OVCAR3 (cell line): Measurements from ENCODE around the gene RASAL2.

- RRBS, result no CpG with 5 or more reads among the region's 7 CpGs
These were observed 74.9 kb downstream of the COP1 start for GRCh38 chr1:176131911-176132765.

DNA sequence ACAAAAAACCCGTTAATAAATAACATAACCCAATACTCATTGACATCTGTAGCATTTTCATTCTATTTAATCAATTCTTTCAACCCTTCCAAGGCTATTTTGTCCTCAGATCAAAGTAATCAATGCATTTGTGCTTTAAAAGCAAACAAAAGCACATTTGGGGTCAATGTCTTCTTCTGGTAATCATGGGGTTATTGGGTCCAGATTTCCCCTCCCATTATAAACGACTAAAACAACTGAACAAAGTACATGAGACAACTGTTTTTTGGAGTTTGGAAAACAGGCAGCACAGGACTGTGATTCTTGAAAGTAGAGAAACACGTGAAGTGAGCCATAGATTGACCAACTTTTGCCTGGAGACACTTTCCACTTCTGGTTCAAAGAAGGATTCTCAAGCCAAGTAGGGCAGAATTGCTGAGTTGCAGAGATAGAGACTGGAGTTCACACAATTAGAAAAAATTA is 42.2 kb downstream of the PAPPA2 start:
- RRBS, result no CpG with 5 or more reads among the region's 3 CpGs

DNA sequence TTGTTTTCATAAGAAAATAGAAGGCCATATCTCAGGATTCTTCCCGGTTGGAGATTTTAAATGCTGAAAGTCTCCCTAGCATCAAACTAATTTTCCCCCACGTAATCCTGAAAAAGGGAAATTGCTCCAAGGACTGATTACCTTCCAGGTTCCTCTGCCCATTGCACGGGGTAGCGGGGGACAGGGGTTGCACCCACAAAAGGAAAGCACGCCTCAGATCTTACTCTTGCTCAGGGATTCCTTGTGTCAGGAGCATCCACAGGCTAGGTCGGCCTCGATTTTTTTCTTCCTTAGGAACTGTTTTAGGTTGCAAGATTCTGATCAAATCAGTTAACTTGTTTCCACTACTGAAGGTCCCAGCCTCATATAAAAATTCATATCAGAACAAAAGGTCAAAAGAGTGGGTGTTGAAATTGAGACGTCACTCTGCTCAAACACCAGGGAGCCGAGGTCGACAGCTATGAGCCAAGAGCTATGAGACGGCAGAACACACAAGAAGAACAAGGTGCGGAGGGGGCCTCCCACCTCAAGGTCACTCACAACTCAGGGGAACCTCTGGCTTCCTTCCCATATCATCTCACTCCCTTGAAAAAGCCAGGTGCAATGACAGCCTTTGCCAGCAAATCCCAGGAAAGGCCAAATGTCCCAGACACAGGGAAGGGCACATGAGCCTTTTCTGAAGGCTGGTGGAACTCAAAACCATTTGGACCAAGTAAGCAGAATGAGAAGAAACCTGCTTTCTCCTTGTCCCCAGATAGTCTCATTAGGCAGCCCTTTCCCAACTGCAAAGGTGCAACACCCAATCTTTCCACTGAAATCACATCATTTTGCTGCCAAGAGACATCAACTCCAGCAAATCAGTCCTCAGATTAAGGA is 799 bp downstream of the SEC16B start:
- RRBS, result no CpG with 5 or more reads among the region's 12 CpGs

- RRBS, result no CpG with 5 or more reads among the region's 2 CpGs
These were observed 60.9 kb upstream of the RASAL2 start for GRCh38 chr1:178032963-178033467.

DNA sequence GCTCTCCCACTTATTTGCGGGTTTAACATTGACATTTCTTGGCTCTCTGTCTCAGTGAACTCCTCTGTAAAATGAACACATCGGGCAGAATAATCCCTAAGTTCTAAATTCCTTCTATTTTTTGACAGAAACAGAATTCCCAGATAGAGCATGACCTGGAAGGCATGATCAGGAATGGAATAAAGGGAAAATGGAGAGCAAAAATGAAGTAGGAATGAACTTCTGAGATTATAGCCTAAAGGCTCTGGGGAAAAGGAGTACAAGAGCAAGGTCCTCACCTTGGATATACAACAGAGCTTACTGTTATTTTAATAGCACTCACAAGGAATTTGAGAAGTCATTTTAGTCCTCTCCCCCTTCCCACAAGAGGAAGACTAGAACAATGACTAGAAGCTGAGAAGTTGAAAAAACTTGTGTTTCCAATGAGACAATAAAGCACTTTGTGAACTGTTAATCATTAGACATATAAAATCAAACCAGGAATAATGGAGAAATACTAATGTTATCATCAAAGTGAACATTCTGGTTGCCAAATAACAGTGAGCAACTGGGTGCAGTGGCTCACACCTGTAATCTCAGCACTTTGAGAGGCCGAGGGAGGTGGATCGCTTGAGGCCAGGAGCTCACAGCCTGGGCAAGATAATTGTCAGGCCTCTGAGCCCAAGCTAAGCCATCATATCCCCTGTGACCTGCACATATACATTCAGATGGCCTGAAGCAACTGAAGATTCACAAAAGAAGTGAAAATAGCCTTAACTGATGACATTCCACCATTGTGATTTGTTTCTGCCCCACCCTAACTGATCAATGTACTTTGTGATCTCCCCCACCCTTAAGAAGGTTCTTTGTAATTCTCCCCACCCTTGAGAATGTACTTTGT is 54.1 kb upstream of the RASAL2 start:
- RRBS, result no CpG with 5 or more reads among the region's 4 CpGs

DNA sequence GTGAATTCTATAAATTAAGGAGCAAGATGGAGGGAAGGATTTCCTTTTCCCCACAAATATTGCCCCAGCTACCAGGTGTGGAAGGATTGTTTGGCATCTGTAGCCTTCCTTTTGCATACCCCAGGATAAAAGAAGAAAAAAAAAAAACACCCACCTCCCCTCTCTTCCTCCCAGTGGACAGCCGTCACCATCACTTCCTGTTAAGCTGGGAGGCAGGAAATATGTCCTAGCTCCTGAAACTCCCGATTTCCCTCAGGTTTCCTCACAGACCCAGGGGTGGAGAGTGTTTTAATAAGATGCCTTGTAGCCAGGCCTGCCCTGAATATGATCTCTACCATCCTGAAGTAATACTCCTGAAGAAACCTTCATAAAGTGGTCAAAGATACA is 41.4 kb upstream of the RASAL2 start:
- RRBS, result no CpG with 5 or more reads among the region's 2 CpGs

- RRBS, result no CpG with 5 or more reads among the region's 10 CpGs
These were observed 836 bp upstream of the RASAL2 start for GRCh38 chr1:178093034-178093501.

DNA sequence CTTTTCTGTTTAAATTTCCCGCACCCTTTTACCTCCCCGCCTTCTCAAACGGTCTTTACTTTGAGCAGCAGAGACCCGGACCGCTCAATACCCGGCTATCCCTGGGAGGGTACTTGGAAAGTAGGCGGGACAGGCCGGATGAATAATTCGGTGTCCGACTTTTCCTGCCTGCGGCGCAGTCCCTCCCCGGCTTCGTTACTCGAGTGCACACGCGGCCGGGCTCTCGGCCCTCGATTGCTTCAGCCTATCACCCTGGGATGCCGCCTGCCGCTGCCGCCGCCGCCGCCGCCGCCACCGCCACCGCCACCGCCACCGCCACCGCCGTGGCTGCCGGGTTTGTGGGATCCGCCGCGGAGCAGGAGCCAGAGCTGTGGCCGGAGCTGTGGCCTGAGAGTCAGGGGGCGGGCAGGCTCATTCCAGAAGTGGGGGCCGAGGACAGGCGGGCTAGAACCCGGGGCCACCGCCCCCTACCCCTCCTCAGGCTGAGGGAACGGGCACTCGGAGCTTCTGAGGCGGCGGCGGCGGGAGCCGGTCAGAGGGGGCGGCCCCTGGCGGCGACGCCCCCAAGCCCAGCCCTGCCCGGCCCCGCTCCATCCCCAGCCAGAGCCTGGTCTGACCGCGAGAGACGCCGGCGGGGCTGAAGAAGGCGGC is at the start of gene RASAL2:
TSS of gene RASAL2 (plus strand) at position 603 of the 651 bp plus-strand sequence.
- RRBS, result 4% methylated on average over 37 of the region's 63 CpGs

- RRBS, result no CpG with 5 or more reads among the region's 1 CpG
These were observed 21.4 kb downstream of the RASAL2 start for GRCh38 chr1:178115080-178115882.

GRCh38 chr1:178151729-178152237 is 57.9 kb downstream of the RASAL2 start:
- RRBS, result no CpG with 5 or more reads among the region's 1 CpG

- RRBS, result no CpG with 5 or more reads among the region's 5 CpGs
These were observed 124.9 kb downstream of the CLEC20A start for GRCh38 chr1:178371758-178372370.

GRCh38 chr1:178474532-178475092 is 22.2 kb downstream of the CLEC20A start:
- RRBS, result no CpG with 5 or more reads among the region's 3 CpGs

DNA sequence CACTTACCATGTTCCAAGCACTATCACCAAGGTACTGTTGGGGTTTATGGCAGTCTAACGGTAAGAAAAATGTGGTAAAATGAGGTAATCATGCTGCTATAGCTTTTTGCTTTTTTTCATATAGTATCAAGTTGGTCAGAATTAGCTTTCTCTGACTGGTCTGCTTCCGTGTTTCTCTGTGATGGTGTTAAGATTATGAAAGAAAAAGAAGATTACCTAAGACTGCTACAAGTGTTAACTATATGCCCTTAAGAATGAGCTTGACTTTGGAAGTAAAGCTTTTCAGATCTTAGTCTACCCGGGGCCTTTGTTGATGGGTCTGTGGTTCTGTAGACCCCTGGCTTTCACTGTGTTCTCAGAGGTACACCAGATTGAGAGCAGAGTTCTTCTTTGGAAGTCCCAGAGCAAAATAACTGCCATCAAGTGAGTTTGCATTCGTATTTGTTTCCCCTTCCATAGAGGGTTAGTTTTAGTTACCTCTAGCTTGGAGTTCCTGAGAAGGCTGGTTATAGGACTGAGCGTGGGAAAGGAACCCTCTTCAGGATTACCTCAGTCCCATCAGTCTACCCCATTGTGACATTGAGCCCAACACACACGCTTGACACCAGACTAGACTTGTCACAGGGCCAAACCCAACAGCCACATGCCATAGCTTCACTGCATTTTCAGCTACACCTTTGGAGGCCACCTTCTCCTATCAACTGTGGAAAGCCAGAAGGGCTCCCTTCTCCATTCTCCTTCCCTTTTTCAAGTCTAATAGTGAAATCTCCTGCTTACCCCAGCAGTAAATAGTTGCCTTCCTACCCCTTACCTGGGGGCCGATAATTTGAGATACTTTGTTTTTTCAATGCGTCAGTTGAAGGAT is 20.1 kb downstream of the CLEC20A start:
- RRBS, result no CpG with 5 or more reads among the region's 8 CpGs

DNA sequence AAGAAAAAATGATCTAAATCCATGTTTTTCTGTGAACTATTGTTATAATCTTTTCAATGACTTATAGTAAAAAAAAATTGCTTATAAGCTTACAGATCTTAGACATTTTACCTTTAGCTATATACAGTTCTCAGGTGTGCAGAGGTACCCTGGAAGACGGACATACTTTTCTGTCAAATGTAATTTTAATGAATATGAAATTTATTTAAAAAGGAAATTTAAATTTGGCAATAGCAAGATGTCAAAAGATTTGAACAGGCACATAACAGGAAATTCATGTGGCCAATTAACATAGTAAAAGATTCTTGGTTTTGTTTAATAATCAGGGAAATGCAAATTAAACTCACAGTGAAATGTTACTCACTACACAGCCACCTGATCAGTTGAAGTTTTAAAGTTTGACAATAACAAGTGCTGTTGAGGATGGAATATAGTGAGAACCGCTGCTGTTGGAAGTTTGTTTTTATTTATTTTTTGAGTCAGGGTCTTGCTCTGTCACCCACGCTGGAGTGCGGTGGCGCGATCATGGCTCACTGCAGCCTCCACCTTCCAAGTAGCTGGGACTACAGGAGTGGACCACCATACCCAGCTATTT is 63.9 kb downstream of the TEX35 start:
- RRBS, result no CpG with 5 or more reads among the region's 6 CpGs

DNA sequence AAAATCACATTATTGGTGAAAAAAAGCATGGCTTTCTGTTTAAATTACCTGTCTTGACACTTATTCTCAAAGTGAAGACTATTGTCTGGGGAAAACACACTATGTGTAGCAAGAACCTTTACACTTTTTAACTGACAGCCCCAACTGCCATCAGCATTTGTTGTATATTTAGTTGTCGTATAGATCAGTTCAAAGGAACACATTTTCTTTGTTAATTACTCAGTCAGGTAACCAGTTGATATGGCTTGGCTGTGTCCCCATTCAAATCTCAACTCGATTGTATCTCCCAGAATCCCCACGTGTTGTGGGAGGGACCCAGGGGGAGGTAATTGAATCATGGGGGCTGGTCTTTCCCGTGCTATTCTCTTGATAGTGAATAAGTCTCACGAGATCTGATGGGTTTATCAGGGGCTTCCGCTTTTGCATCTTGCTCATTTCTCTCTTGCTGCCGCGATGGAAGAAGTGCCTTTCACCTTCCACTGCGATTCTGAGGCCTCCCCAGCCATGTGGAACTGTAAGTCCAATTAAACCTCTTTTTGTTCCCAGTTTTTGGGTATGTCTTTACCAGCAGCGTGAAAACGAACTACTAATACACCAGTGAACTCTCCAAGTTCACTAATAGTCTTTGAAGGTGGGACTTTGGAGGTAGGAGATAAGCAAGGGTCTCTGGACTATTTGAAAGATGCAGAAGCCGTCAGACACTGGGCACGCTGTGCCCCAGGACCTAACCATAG is 58.2 kb upstream of the RALGPS2 start:
- RRBS, result no CpG with 5 or more reads among the region's 13 CpGs

- RRBS, result 7% methylated on average over 8 of the region's 62 CpGs
These were observed 977 bp downstream of the RALGPS2 start for GRCh38 chr1:178725706-178726735.

GRCh38 chr1:178917916-178918380 is 47.1 kb upstream of the ANGPTL1 start:
- RRBS, result no CpG with 5 or more reads among the region's 2 CpGs

DNA sequence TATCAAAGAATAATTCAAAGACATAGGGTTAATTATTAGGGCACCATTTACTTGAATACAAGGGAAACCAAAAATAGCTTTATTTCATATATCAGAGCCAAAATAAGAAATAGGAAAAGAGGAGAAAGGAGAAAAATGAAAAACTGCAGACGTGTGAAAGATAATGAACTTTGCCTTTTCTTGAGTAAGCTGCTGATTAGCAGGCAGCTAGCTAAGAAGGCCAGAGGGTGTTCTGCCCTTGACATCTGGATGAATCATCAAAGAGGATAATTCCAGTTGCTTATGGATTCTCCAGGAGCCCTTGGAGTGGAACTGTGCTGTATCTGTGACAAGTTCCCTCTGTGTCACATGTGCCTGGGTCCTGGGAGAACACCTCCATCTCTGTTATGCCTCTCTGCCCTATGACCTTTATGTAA is 7.9 kb upstream of the FAM20B start:
- RRBS, result no CpG with 5 or more reads among the region's 1 CpG

DNA sequence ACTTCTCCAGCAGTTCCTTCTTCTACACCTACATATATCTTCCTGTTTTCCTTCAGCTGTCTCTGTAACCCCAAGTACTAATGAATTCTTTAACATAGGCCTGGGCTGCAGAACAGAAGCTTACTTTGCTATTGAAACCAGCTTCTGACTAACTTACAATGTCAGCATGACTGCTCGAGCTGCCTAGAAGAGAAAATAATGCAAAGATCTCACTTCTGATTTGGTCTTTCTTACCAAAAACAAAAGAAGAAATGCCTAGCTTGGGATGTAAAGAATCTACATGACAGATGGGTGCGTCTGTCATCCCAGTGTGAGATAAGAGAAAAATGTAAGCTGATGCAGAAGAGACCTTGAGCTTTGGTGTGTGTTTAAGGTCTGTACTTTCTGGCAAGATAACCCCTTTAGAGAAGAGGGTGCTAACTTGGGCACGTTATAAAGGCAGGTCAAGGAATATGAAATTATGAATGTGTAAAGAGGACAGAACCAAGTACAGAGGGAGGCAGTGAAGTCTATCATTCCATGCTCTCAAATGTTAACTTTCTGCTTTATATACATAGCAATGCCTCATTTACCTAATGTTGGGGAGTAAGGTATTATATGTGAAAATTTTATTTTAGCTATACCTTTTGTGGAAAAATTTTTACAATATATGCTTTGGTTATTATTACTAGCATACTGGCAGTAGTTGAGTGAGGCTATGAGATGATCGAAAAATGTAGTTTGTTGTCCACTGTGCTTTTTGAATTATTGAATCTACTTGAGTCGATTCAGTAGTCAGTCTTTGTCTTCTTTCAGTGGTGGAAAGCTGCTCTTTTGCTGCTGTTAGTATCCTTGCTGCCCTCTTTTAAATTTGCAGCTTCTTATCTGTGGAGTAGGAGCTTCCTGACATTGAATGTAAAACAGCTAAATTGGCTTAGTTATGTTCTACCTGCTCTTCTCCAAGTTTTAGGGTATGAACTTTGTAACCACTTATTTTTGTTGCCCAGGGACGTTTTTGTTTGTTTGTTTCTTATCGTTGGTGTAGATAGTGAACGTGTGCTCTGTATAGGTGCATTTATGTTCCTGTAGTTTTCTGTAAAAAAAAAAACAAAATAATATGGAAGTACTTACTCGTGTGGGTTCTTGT is 3.9 kb downstream of the FAM20B start:
- RRBS, result no CpG with 5 or more reads among the region's 9 CpGs

DNA sequence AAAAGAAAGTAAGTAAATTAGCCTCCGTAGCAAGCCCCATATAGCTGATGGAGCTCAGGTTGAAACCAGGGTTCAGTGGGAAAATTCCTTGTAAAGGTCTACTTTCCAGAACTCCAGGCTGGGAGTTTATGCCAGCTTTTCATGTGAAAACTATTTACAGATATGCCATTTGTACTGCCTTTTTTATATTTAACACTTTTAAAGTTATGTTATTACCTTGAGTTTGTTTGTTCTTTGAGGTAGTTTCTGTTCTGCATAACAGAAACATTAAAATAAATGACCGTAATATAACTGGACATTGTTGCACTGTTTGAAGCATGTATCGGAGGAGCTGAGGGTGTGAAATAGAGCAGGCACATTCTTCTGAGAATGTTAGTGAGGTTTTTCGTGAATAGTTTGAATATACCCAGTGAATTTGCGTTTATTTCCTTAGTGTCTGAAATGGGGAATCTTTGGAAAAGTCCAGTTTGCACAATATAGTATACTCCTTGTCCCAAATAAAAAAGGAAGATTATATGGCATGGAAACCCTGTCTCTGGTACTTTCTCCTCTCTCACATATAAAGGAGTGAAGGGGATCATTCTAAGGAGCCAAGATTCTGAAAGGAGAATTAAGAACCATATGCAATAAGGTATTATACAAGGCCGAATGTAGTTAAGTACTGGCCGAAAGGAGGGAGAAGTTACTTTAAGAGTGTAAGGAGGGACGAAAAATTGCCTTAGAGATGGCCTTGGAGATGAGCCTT is 10.6 kb downstream of the FAM20B start:
- RRBS, result no CpG with 5 or more reads among the region's 8 CpGs